ENCODE measurements around a stretch of chr3.

DNA sequence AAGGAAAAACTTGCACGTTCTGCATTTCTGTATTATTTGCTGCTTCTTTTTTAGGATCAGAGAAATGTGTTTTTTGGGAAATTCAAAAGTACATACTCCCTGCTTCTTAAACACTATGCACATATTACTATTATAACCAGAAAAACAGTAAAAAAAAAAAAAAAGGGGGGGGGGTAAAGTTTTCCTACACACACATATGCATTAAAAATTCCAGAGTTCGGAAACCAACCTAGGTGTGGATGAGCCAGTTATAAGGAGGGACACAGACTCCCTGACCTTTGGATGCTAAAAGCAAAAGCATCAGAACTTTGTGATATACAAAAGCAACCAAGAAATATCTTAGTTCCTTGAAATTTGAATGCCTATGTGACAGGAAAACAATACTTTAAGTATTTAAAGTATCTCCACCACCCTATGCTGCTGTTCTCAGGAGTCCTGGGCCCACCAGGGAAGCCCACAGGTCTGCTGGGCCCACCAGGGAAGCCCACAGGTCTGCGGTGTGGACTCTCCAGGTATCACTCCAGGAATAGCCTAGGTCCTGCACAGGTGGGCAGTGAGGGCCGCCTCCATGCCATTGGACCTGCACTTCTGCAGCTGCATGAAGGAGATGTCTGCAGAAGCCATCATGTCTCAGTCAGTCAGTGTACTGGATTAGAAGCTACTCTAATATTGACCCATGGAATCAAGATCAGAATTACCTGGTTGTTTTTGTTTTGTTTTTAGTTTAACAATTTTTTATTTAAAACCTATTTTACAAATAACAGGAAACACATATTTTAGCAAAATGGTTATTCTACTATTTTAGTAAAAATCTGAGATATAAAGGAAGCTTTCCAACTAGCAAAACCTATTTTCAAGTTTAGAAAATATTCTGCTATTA lies 83.6 kb downstream of the SENP2 start:
- PRO-cap = no peak

GRCh38 chr3:185701605-185702453 lies 115.7 kb downstream of the SENP2 start:
- PRO-cap = no peak

GRCh38 chr3:185732473-185733423 lies 92.1 kb downstream of the IGF2BP2 start:
- PRO-cap = no peak

GRCh38 chr3:185786101-185786573 lies 38.7 kb downstream of the IGF2BP2 start:
- PRO-cap = no peak

DNA sequence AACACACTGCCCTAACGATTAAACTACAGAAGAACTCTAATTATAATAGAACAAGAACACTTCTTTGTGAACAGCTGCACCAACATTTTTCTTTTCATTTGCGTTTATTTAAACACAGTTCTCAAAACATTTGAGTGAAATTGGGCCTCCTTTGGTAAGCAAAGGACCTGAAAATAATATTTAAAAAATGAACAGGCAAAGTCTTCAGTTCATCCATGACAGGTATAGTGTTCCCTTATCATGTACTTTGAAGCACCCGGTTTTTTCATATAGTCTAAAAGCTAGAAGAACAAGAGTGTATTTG lies 21.2 kb downstream of the TRA2B start:
- PRO-cap = no peak

DNA sequence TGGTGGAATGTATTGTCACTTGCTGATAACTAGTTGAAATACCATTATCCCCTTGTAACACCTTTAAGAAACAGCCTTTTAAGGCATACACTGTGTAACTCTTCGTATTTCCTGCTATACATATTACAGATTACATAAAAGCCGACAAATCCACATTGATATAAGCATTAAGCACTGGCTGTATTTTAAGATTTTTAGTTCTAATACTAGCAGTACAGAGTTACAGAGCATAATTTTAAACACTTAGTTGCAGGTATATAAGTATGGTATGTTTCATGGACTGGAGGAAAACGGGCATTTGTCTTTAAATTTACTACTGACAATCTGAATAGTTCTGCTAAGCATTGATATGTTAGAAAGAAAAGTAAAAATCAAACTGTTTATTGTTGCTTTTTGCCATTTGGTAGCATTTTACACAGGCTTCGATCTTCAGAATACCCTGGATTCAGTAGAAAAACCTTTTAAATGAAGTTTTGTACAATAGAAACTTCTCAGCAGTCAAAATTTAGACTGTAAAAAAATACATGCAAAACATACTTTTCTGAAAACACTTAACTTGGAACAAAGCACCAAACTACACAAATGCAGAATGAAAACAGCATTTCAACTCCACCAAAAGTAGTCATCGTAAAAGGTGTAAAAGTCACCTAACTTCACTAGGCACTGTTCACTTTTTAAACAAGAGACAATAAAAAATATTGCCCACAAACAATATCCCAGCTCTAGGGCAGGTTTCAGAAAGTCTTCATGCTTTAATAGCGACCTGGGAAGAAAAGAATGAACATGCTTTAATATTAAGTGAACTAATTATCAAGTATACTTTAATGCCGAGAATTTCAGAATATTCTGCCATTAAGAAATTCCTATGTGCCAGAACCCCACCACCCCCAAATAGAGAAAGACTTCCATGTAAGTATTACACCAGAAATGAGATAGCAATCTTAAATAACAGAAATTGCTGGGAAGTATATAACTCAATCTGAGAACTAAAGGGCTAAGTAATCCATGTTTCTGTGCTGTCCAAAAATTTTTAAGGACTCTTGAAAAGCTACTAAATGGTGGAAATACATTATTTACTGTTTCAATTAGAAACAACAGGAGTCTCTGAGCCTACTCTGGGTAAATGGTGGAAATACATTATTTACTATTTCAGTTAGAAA lies 20.5 kb downstream of the TRA2B start:
- PRO-cap = no peak

- PRO-cap = no peak
These were observed 17.2 kb downstream of the TRA2B start for GRCh38 chr3:185920188-185921442.

- PRO-cap = no peak
These were observed 14.4 kb downstream of the TRA2B start for GRCh38 chr3:185923215-185924093.

GRCh38 chr3:185924894-185925609 lies 12.8 kb downstream of the TRA2B start:
- PRO-cap = no peak

GRCh38 chr3:185935812-185936747 lies 1.7 kb downstream of the TRA2B start:
- PRO-cap = no peak

GRCh38 chr3:186193417-186193930 lies 84.6 kb upstream of the ETV5 start:
- PRO-cap = no peak

DNA sequence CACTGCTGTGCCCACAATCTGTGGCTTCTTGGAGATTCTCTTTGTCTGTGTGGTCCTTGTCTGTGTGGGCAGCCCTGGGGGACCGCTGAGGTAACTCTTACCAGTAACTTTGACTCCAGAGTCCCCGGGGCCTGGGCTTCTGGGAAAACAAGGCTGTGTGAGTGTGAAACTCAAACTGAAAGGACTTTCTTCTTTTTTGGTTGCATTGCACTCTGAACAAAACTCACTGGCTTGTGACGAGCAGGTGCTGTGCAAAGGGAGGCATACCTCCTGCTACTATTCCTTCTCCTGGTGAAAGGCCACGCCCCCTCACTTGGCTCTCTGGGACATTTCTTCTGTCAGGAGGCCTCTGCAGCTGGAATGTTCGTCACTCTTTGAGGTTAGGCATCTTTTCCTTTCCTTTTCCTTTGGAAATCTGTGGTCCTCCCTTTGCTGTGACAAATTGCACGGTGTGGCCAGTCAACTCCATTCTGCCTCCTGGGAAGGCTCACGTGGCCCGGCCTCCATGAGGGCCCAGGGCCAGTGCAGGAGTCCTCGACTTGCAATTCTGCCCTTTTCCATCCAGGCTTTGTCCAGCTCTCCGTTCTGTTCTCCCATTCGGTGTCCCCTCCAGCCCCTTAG lies 22.6 kb downstream of the CRYGS start:
- PRO-cap = no peak

DNA sequence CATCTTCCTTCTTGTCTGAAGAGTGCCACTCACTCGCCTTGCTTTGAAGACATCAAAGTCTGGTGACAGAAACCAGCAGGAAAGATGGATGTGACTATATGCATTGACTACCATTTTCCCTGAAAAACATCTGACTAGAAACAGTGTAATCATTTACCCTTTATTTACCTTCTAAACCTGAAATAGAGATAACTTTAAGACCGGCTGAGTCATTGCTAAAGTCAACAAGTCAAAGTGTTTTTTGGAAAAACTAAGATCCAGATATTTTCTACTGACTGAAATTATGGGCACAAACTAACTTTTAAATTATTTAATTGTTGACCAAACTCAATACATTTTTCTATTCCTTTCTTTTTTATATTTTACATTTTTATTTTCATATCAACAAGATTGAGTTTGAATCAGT lies 6.6 kb upstream of the AHSG start:
- PRO-cap = no peak

GRCh38 chr3:186614332-186615414 lies 1.8 kb downstream of the AHSG start:
- PRO-cap = no peak

DNA sequence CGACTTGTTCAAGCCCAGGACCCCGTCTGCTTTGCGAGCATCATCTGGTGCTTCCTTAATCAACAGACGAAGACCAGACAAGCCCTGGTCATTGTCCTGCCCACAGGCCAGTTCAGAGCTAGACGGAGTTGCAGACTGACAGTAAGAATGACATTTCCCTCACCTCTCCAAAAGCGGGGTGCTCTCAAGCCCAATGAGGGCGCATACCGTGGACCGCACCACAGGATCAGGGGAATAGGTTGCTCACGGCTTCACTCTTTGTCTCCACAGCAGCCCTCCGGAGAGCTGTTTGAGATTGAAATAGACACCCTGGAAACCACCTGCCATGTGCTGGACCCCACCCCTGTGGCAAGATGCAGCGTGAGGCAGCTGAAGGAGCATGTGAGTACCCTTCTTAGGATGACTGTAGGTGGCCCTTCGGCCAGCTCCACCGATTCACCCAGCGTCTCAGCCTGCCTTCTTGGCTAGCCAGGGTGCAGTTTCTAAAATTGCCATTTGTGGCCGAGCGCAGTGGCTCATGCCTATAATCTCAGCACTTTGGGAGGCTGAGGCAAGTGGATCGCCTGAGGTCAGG lies 2.6 kb downstream of the AHSG start:
- PRO-cap = no peak

DNA sequence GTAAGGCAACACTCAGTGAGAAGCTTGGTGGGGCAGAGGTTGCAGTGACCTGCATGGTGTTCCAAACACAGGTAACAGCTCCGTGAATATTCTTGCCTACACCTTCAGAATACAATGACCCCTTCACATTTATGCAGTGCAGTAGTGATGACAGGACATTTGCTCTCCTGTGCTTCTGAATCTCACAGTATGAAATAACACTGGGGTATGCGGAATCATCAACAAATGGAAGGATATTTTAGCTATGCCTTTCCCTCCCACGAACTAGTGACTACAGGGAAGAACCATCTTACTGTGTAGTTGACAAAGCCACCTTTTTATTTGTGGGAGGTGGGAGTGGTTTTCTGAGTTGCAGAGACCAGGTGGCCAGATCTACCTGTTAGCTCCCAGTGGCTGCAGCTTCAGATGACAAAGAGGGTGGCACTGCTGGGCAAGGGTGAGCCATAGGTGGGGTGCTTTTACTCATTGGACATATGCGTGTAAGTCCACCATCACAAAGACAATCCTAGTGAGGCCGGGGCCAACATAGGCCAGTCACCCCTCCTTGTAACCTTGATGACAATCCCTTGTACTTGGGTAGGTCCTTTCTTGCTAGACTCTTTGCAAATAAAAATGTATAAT lies 7.1 kb downstream of the AHSG start:
- PRO-cap = no peak

DNA sequence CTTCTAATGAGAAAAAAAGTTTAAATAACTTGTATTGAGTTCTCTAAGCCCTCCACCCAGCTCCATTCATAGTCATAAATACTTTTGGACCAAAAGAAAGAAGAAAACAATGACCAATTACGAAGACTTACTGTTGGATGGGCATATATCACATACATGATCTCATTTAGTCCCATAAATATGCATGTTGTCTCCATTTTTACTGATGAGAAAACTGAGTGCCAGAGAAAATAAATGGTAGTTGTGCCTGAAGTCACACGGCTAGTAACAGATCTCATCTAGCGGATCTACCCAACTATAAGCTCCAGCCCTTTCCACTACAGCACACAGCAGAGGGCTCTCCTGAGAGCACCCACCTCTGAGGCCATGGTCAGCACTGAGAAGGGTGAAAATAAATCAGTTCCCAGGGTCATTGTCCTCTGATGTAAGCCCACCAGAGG lies 6.2 kb upstream of the FETUB start:
- PRO-cap = no peak

GRCh38 chr3:186787669-186788135 lies 4.3 kb downstream of the EIF4A2 start:
- PRO-cap = no peak

DNA sequence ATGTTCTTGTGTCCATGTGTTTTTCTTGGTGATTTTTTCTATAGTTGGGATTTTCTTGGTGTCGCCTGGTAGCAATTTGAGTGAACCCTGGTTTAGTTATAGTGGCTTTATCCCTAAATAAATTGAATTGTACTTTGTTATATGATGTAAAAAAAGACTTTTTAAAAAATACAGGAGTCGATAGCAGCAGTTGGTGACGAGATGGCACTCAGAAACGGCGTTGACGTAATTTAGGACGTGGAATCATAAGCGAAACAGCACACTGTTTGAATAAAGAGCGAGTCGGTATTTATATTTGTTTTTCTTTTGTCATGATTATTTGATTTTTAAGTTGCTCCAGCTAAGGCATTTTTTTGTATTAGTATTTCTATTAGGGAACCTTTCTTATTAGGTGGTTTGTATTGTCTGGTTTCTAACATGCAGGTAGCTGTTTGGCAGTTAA lies 4.8 kb downstream of the EIF4A2 start:
- PRO-cap = no peak

DNA sequence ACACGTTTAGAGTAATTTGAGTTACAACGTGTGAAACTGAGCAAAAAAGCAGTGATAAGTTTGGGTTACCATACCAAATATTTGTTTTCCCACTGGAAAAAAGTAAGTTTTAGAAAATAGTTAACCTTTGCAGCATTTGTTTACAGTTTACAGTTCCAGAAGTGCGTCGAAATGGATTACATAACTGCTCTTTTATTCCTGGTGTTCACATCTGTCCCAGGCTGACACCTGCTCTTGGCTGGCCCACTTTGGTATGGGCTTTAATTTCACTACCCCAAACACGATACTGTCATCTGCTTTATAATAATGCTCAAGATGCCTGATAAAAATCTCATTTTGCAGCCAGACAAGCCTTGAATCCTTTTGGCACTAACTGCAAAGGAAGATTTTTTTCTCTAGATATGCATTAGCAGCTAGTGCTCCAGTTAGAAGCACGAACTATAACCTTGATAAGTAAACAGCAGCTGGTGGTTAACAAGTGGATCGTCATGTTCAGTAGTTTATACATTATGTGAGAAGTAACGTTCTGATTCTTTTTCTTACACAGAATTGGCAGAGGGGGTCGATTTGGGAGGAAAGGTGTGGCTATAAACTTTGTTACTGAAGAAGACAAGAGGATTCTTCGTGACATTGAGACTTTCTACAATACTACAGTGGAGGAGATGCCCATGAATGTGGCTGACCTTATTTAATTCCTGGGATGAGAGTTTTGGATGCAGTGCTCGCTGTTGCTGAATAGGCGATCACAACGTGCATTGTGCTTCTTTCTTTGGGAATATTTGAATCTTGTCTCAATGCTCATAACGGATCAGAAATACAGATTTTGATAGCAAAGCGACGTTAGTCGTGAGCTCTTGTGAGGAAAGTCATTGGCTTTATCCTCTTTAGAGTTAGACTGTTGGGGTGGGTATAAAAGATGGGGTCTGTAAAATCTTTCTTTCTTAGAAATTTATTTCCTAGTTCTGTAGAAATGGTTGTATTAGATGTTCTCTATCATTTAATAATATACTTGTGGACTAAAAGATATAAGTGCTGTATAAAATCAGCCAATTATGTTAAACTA lies 5.5 kb downstream of the EIF4A2 start:
- PRO-cap = no peak

All from penis (tissue), 1 donor.